Uterus (tissue), 7 donors: ENCODE measurements around a stretch of chr15.

DNA sequence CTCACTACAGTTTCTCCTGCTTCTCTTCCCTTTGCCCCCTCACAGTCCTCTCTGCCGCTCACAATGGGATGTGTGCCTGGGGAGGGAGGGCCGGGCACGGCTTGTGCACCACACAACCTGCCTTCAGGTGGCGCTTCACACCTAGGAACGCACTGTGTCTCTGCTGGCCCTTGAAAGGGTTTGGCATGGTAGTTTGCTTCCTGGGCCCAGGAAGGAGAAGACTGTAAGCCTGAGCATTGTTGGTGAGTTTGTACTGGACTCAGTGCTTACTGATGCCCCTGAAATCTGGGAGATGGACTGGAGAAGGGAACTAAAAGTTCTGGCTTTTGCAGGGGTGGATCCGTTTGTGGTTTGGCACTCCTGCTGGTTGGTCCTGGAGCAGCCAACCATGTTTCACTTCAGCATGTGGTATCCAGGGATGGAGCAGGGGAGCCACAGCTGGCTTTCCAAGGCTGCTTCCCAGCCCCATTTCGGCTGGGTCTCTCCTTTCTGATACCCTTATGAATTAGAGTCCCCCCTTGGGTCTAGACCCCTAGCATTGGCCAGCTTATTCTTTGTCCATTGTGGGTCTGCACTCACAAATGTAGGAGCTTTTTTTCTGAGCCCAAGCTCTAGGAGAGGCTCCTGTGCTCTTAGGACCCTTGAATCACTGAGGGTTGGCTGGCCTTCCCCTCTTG, 9.4 kb downstream of the ALPK3 start:
- PRO-cap, 4 experiments, result no peak in any of the 4 experiments
- RAMPAGE, long total RNA, 2 experiments, result no peak in any of the 2 experiments
- RRBS, result no CpG with 5 or more reads among the region's 7 CpGs

DNA sequence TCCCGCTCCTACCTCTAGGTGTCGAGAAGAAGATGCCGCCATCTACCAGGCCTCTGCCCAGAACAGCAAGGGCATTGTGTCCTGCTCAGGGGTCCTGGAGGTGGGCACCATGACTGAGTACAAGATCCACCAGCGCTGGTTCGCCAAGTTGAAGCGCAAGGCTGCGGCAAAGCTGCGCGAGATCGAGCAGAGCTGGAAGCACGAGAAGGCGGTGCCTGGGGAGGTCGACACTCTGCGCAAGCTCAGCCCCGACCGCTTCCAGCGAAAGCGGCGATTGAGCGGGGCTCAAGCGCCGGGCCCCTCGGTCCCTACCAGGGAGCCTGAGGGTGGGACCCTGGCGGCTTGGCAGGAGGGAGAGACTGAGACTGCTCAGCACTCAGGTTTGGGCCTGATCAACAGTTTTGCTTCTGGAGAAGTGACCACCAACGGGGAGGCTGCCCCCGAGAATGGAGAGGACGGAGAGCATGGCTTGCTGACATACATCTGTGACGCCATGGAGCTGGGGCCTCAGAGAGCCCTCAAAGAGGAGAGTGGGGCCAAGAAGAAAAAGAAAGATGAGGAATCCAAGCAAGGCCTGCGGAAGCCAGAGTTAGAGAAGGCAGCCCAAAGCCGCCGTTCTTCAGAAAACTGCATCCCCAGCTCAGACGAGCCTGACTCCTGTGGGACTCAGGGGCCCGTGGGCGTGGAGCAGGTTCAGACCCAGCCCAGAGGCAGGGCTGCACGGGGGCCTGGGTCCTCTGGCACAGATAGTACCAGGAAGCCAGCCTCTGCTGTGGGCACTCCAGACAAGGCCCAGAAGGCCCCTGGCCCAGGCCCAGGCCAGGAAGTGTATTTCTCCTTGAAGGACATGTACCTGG, 22.8 kb downstream of the ALPK3 start:
- PRO-cap, 4 experiments, result no peak in any of the 4 experiments
- RAMPAGE, long total RNA, 2 experiments, result no peak in any of the 2 experiments
- RRBS, result no CpG with 5 or more reads among the region's 35 CpGs

DNA sequence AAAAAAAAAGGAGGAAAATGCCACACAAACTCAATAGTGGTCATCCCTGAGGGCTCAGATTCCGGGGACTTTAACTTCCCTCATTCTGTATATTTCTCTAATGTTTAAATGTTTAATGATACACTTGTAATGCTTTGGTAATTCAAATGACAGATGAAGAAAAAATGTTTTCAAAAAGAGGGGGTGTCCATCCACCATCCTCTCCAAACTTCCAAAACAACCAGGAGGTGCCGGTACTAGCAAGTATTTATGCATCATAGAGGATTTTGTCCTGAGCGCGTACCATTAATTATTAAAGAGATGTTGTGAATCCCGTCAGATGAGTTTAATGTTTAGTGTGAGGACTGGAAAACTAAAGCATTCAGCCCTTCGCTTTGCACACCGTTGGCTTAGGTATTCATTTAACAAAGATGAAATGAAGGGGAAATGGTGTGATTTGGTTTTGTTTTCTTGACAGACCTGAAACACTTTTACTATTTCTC, 1.3 kb downstream of the SLC28A1 start:
- PRO-cap, 4 experiments, result no peak in any of the 4 experiments
- RAMPAGE, long total RNA, 2 experiments, result no peak in any of the 2 experiments
- RRBS, result no CpG with 5 or more reads among the region's 7 CpGs

- PRO-cap, 4 experiments, result no peak in any of the 4 experiments
- RAMPAGE, long total RNA, 2 experiments, result no peak in any of the 2 experiments
- RRBS, result no CpG with 5 or more reads among the region's 6 CpGs
Measured at GRCh38 chr15:84992335-84993162, 10.9 kb downstream of the PDE8A start.

GRCh38 chr15:85032705-85033394, 51.2 kb downstream of the PDE8A start:
- PRO-cap, 4 experiments, result no peak in any of the 4 experiments
- RAMPAGE, long total RNA, 2 experiments, result no peak in any of the 2 experiments
- RRBS, result no CpG with 5 or more reads among the region's 2 CpGs

DNA sequence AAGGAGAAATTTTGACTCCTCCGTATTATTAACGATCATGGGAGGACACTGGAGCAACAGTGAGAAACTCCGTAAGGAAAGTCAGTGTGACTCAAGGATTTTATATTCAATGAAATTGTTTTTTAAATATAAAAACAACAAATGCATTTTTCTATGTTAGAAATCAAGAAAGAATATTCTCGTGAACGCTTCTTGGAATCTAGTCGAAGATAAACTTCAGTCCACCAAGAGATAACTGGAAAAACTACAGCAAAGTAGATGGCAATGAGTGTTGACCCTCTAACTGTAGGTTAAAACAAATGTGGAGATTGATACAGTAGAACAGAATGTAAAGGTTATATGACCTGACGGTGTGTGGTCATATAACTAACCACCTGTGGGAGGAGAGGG, 52.5 kb downstream of the PDE8A start:
- PRO-cap, 4 experiments, result no peak in any of the 4 experiments
- RAMPAGE, long total RNA, 2 experiments, result no peak in any of the 2 experiments
- RRBS, result no CpG with 5 or more reads among the region's 7 CpGs

DNA sequence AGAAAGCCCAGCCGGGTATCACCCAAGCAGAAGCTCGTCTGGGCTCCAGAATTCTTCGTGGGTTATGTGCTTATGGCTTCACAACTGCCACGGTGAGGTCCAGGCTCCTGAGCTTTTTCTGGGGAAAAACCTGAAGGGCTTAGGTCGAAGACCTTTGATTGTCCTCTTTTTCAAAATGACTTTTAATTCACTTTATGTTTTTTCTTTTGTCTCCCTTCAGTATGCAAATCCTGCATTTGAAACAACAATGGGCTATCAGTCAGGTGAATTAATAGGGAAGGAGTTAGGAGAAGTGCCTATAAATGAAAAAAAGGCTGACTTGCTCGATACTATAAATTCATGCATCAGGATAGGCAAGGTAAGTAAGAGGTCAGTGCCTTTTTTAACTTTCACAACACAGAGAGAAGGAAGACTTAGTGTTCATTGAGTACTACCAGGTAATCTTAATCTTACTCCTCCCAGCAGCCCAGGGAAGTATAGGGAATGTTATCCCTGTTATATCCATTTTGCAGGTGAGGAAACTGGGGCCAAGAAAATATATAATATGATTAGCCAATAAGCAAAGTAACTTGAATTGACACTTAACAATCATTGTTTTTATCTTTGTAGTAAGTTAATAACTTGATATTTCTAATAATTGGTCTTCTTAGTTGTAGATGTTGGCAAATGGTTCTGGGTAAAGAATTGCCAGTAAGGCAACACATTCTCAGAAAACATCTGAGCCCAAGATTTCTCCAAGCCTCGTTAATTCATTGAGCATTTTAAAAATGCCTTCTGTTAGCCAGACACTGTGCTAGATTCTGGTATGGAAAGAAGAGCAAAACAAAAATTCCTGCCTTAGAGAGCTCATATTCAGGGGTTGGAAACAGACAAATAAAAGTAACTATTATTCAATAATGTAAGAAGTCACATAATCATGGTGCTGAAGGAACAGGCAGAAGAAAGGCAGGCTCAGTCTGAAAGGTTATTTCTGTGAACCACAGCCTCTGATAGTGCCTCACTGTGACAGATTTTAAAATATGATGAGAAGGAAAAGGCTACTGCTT, 109.5 kb downstream of the PDE8A start:
- PRO-cap, 4 experiments, result no peak in any of the 4 experiments
- RAMPAGE, long total RNA, 2 experiments, result start-site peak on the plus strand in 1 of 2 experiments, centred at position 198 of the sequence, 11 reads per replicate
- RRBS, result no CpG with 5 or more reads among the region's 7 CpGs

GRCh38 chr15:85107448-85108070, 125.9 kb downstream of the PDE8A start:
- PRO-cap, 4 experiments, result no peak in any of the 4 experiments
- RAMPAGE, long total RNA, 2 experiments, result no peak in any of the 2 experiments

DNA sequence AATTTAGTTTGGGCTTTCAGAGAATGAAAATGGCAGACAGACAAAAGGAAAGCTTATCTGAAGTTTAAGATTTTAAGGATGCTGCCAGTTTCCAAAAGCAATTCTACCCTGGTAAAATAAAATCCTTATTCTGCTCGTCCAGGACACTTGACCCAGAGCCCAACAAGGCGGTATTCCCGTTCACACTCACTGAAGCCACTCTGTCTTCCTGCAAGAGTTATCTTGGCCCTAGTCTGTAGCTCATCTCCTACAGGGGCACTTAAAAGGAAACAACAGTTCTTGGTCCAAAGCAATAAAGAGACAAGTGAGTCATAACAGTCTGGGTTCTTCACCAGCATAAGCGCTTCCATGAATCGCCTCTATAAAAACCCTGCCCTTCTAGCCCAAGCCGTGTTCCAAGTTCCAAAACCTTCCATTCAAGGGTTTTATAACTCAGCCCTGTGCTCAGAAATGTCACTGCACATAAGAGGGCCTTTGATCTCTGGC, 64.3 kb upstream of the AKAP13 start:
- PRO-cap, 4 experiments, result peak in 2 of 4 experiments; most common plus-strand start position 312 of the sequence (in 2); most common minus-strand start position 191 of the sequence (in 1)
- RAMPAGE, long total RNA, 2 experiments, result no peak in any of the 2 experiments
- RRBS, result no CpG with 5 or more reads among the region's 6 CpGs

GRCh38 chr15:85380083-85380231, 446 bp upstream of the AKAP13 start:
- PRO-cap, 4 experiments, result no peak in any of the 4 experiments
- RAMPAGE, long total RNA, 2 experiments, result no peak in any of the 2 experiments
- RRBS, result no CpG with 5 or more reads among the region's 4 CpGs

DNA sequence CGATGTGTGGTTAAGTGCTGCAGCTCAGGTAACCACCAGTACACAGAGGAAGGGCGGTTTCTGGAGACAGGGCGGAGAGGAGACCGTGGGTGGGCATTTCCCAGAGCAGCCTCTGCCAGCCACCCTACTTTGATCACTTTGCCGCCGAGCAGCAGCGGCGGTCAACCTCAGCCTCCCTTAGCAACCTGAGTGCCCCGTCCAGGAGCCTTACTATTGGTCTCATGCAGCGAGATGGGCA, 252 bp upstream of the AKAP13 start:
- PRO-cap, 4 experiments, result peak in 4 of 4 experiments; most common minus-strand start position 163 of the sequence (in 3)
- RAMPAGE, long total RNA, 2 experiments, result no peak in any of the 2 experiments
- RRBS, result no CpG with 5 or more reads among the region's 10 CpGs

DNA sequence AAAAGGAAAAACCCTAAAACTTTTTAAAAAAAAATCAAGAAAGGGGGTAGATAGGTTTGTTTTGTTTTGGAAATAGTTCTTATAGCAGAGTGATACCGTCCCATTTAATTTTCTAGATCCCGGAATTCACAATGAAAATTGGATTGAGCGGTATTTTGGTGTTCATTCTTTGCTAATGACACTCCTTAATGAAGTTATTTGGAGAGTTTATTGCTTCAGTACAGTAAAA, 1.1 kb downstream of the AKAP13 start:
- PRO-cap, 4 experiments, result no peak in any of the 4 experiments
- RAMPAGE, long total RNA, 2 experiments, result no peak in any of the 2 experiments
- RRBS, result no CpG with 5 or more reads among the region's 3 CpGs

DNA sequence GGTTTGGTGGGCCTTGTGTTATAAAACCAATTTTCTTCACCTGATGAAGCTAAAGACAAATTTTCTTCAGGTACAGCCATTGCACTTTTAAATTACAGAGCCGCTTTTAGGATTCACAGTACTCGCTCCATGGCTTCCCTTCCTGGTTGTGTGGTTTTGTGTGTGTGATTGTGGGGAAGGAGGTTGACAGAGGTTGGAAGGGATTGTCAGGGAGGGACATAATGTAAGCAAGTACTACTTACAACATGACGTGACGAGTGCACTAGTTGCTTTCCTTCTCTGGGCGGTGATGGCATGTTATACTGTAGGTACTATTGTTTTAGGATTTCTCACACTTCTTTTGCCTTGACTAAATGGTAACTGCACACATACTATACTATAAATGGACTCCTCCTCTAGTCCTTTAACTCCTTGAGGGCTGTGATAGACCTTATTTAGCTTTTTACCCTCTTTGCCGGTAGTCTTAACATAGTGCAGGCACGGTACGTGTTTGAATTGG, 2.0 kb downstream of the AKAP13 start:
- PRO-cap, 4 experiments, result peak in 2 of 4 experiments; most common plus-strand start position 234 of the sequence (in 2); most common minus-strand start position 150 of the sequence (in 2)
- RAMPAGE, long total RNA, 2 experiments, result no peak in any of the 2 experiments
- RRBS, result no CpG with 5 or more reads among the region's 8 CpGs

GRCh38 chr15:85389817-85390997, 9.8 kb downstream of the AKAP13 start:
- PRO-cap, 4 experiments, result no peak in any of the 4 experiments
- RAMPAGE, long total RNA, 2 experiments, result start-site peak on the plus strand in 1 of 2 experiments, at chr15:85390577-85390771 at its widest, 6 reads per replicate
- RRBS, result no CpG with 5 or more reads among the region's 12 CpGs

GRCh38 chr15:85407191-85407938, 27.0 kb downstream of the AKAP13 start:
- PRO-cap, 4 experiments, result no peak in any of the 4 experiments
- RAMPAGE, long total RNA, 2 experiments, result no peak in any of the 2 experiments
- RRBS, result no CpG with 5 or more reads among the region's 12 CpGs

- PRO-cap, 4 experiments, result no peak in any of the 4 experiments
- RAMPAGE, long total RNA, 2 experiments, result no peak in any of the 2 experiments
- RRBS, result no CpG with 5 or more reads among the region's 13 CpGs
Measured at GRCh38 chr15:85498586-85500052, 118.7 kb downstream of the AKAP13 start.

DNA sequence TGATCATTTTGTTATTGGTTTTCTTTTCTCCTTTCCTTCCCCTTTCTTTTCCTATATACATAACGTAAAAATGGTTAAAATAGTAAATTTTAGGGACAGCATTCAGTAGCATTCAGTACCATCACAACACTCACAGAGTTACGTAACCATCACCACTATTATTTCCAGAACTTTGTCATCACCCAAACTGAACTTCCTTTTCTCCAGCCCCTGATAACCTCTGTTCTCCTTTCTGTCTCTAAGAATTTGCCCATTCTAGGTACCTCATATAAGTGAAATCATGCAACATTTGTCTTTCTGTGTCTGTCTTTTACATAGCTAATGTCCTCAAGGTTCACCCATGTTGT, 165.4 kb downstream of the AKAP13 start:
- PRO-cap, 4 experiments, result no peak in any of the 4 experiments
- RAMPAGE, long total RNA, 2 experiments, result no peak in any of the 2 experiments
- RRBS, result no CpG with 5 or more reads among the region's 2 CpGs

DNA sequence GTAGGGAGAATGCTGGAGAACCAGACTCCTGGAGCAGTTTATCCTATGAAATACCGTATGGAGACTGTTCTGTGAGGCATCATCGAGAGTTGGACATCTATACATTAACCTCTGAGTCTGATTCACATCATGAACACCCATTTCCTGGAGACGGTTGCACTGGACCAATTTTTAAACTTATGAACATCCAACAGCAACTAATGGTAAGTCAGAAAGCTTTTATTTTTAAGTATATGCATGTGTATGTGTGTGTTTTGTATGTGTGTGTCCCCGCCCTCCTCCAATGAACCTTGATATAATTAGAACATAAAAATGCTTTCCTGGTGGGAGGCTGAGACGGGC, 194.7 kb downstream of the AKAP13 start:
- PRO-cap, 4 experiments, result no peak in any of the 4 experiments
- RAMPAGE, long total RNA, 2 experiments, result no peak in any of the 2 experiments
- RRBS, result no CpG with 5 or more reads among the region's 5 CpGs

GRCh38 chr15:85582642-85583378, 202.4 kb downstream of the AKAP13 start:
- PRO-cap, 4 experiments, result peak in 4 of 4 experiments; most common plus-strand start chr15:85582877 (in 3); most common minus-strand start chr15:85582756 (in 1)
- RAMPAGE, long total RNA, 2 experiments, result start-site peak on the plus strand in 1 of 2 experiments, at chr15:85582860-85582945 at its widest, 84 reads per replicate
- RRBS, result no CpG with 5 or more reads among the region's 11 CpGs

DNA sequence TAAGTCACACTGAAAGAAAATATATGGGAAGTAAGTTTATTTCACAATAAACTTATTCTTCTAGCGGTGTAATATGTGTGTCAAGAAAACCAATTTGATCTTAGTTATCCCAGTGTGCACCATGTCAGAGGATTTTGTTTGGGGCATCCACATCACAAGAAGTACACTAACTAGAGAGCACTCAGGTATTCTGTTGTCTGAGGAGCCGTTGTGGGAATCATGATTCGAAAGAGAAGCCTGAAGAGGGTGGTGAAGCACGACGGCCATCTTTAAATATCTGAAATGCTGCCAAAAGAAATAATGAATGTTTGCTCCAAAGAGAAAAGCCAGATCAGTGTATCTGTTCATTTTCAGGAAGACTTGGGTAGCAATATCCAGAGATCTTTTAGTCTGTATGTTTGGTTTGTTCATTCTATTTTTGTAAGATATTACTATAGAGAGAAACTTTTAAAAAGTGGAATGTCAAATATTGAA, 180.7 kb downstream of the KLHL25 start:
- PRO-cap, 4 experiments, result no peak in any of the 4 experiments
- RAMPAGE, long total RNA, 2 experiments, result no peak in any of the 2 experiments
- RRBS, result no CpG with 5 or more reads among the region's 5 CpGs